ENCODE data around the genes TECPR1 and BRI3.

GRCh38 chr7:98119081-98119867 is 12.6 kb downstream of the LMTK2 start:
- RRBS, result no CpG with 5 or more reads among the region's 11 CpGs

- RRBS, result no CpG with 5 or more reads among the region's 14 CpGs
Measured at GRCh38 chr7:98204557-98205154, 6.6 kb upstream of the BHLHA15 start.

- RRBS, result no CpG with 5 or more reads among the region's 3 CpGs
Measured at GRCh38 chr7:98234772-98235147, 17.3 kb downstream of the TECPR1 start.

DNA sequence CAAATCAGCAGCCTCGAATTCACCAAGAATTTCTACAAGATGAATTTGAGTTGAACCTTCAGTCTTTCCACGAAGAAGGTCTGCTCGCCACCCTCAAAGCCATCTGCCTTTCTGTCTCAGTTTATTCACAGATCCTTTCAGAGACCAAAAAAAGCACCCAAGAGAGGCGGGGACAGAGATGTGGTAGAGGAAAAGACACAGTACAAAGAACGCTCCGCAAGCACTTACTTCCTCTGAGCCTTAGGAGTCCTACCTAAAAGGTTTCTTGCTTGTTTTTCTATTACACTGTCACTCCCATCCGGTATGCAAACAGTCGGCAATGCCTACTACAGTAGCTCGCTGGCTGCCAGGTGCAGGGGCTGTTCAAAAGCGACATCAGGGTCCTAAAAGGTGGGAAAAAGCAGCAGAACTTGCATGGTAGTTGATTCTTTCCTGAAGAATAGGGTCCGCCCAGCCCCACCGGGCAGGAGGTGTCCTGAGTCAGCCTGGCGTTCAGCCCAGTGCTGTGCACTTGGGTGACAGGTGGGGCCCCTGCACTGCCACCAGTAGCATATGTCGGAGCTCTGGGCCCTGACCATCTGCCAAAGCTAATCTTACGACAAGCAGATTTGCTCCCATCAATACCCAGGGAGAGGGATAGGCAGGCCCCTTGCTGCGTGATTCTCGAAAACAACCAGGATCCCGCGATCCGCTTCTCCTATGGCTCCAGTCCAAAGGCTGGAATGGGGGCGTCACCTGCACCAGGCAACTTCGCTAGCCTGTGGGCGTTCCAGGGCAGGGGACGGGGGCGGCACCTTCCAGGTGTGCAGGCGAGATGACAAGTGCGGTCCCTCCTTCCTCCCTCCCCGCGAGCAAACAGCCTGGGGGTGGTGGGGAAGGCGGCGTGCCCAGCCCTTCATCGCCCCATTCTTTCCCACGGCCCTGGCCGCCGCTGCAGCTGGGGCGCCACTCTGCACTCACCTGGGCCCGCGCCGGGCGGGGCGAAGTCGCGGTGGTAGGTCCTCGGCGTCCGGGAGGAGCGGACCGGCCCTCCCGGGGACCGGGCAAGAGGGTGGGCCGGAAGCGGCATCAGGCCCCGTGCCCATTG is at the start of gene TECPR1:
TSS of gene TECPR1 (minus strand) at position 1,067 of the 1,087 bp plus-strand sequence.
- RRBS, result 2% methylated on average over 8 of the region's 53 CpGs

- RRBS, result 1% methylated on average over 43 of the region's 118 CpGs
Measured at GRCh38 chr7:98281100-98282050, at the start of gene BRI3. Gene BRI3, plus strand, starts transcription at chr7:98281686.

GRCh38 chr7:98285153-98285598 is 3.7 kb downstream of the BRI3 start:
- RRBS, result no CpG with 5 or more reads among the region's 12 CpGs

- RRBS, result 67% methylated on average over 6 of the region's 27 CpGs
Measured at GRCh38 chr7:98285622-98286644, 4.4 kb downstream of the BRI3 start.

- RRBS, result no CpG with 5 or more reads among the region's 46 CpGs
Measured at GRCh38 chr7:98292715-98294093, 11.7 kb downstream of the BRI3 start.

DNA sequence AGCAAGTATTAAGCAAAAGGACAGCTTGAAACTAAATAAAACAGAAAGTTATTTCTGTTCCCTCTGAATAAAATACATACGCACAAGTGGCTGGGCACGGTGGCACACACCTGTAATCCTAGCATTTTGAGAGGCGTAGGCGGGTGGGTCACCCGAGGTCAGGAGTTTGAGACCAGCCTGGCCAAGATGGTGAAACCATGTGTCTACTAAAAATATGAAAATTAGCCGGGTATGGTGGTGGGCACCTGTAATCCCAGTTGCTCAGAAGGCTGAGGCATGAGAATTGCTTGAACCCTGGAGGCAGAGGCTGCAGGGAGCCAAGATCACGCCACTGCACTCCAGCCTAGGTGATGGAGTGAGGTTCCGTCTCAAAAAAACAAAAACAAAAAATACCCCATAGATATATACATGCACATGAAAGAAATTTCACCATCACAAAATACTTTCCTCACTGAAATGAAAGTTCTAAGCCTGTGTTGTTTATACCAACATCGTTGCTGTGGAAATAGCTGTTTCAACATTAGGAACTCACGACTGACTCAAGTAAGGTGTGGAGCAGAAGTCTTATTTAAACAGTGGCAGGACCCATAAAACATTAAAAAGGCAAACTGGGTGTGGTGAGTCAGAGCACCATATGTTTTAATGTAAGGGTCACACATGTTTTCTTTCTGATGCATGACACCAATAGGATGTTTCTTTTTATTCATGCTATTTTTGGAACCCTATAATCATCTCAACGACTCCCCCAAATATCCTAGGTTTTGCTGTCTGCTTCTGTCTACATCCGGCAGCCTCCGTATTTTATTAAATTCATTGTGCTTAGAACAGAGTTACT is 48.4 kb downstream of the BAIAP2L1 start:
- RRBS, result no CpG with 5 or more reads among the region's 13 CpGs

DNA sequence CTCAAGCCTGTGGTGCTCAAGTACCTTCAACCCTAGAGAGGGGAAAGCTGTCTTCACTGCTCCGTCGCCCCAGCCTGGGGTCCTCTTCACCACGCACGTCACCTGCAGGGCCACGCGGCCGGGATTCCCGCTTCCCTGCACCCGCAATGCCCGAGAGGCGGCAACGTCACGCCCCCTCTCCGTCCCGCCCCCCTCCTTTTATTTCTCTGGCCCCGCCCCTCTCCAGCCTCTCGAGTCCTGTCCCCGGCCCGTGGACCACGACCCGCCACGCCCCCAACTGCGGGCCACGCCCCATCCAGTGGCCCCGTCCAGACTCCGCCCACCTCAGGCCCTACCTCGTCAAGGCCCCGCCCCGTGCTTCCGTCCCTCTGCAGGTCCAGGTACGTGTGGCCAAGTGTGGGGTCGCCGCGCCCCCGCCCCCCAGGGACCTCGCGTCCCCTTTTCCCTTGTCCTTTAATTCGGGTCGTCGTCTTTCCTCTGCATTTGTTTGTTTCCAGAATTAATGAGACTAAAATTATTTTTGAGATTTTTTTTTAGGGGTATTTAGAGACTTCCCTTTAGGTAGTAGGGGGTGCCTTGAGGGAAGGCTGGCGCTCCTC is 69.7 kb upstream of the BAIAP2L1 start:
- RRBS, result no CpG with 5 or more reads among the region's 41 CpGs

DNA sequence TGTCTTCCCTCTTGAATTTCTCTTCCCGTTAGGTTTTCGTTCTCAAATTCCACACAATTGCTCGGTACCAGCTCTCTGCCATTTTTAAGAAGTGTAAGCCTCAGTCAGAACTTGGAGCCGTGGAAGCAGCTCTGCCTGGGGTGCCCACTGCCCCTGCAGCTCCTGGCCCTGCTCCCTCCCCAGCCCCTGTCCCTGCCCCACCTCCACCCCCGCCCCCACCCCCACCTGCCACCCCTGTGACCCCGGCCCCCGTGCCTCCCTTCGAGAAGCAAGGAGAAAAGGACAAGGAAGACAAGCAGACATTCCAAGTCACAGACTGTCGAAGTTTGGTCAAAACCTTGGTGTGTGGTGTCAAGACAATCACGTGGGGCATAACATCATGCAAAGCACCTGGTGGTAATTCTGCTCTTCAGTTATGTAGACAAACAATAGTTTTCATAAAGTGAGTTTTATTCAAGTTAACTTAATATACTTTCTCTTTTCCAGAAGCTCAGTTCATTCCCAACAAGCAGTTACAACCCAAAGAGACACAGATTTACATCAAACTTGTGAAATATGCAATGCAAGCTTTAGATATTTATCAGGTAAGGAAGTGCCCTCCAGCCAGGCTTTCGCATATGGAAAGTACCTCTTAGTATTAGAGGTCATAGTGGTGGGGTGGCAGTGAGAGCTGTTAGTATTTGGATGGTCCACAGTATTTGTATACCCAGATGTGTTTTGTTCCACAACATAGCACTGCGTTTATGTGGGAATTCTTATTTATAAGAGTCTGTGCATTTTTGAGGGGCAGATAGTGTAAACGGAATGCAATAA is 31.9 kb downstream of the TRRAP start:
- RRBS, result no CpG with 5 or more reads among the region's 13 CpGs

DNA sequence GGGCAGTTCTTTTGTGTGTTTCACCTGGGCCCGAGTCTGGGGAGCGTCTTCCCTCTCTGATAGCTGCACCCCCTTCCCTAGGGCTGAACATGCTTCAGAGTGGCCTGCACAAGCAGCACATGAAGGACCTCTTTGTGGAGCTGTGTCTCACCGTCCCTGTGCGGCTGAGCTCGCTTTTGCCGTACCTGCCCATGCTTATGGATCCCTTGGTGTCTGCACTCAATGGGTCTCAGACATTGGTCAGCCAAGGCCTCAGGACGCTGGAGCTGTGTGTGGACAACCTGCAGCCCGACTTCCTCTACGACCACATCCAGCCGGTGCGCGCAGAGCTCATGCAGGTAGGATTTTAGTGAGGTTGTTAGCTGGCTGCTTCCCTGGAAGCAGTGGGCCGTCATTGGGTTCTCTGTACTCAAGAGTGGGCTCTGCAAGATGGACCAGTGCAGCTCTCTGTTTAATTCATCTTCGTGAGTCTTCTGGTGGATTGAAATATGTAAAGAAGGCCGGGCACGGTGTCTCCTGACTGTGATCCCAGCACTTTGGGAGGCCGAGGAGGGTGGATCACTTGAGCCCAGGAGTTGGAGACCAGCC is 39.1 kb downstream of the TRRAP start:
- RRBS, result no CpG with 5 or more reads among the region's 17 CpGs

DNA sequence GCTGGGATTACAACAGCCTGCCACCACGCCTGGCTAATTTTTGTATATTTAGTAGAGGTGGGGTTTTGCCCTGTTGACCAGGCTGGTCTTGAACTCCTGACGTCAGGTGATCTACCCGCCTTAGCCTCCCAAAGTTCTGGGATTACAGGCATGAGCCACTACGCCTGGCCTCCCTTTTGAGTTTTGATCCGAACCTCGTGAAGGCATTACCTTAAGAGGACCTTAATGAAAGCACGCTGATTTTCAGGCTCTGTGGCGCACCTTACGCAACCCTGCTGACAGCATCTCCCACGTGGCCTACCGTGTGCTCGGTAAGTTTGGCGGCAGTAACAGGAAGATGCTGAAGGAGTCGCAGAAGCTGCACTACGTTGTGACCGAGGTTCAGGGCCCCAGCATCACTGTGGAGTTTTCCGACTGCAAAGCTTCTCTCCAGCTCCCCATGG is 43.2 kb downstream of the TRRAP start:
- RRBS, result no CpG with 5 or more reads among the region's 17 CpGs

- RRBS, result 95% methylated on average over 6 of the region's 26 CpGs
Measured at GRCh38 chr7:99032718-99033657, 110.9 kb downstream of the SMURF1 start.

GRCh38 chr7:99036773-99037576 is 106.9 kb downstream of the SMURF1 start:
- RRBS, result no CpG with 5 or more reads among the region's 19 CpGs

DNA sequence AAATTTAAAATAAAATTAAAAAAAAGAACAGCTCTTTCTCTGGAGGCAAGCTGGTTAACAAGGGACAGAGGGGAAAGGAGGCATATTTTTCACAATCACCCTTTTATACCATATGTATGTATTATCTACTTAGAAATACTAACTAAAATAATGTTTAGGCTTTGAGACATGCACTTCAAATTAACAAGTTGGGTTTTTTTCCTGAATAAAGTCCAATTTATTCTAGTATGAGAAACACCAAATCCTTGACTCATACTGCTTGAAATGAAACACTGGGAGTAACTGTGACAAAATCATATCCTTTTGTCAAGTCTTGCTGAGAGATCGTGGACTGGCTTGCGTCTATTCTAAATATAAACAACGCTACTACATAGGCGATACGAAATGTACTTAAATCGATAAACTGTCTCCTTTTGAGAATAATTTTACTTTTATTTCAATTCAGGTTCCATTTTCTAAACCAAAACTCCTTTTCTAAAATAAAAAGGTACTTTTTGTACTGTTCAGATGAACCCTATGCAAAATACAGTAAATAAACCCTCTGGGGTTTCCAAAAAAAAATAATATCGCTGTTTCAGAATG is 16.3 kb downstream of the SMURF1 start:
- RRBS, result no CpG with 5 or more reads among the region's 7 CpGs

GRCh38 chr7:99133333-99134100 is 10.4 kb downstream of the SMURF1 start:
- RRBS, result no CpG with 5 or more reads among the region's 7 CpGs

DNA sequence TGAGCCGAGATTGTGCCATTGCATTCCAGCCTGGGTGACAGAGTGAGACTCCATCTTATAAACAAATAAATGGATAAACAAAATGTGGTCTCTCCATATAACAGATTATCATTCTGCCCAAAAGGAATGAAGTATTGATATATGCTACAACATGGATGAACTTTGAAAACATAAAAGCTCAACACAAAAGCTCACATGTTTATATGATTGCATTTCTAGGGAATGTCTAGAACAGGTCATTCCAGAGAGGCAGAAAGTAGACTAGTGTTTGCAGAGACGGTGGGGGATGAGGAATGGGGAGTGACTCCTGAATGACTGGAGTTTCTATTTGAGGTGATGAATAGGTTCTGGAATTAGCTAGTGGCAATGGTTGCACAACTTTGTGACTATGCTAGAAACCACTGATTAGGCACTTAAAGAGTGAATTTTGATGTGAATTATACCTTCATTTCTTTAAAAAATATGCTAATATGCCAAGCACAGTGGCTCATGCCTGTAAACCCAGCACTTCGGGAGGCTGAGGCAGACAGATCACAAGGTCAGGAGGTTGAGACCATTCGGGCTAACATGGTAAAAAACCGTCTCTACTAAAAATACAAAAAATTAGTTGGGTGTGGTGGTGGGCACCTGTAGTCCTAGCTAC is 6.9 kb downstream of the KPNA7 start:
- RRBS, result no CpG with 5 or more reads among the region's 5 CpGs

- RRBS, result no CpG with 5 or more reads among the region's 25 CpGs
Measured at GRCh38 chr7:99390542-99391220, 16.2 kb downstream of the ARPC1B start.

DNA sequence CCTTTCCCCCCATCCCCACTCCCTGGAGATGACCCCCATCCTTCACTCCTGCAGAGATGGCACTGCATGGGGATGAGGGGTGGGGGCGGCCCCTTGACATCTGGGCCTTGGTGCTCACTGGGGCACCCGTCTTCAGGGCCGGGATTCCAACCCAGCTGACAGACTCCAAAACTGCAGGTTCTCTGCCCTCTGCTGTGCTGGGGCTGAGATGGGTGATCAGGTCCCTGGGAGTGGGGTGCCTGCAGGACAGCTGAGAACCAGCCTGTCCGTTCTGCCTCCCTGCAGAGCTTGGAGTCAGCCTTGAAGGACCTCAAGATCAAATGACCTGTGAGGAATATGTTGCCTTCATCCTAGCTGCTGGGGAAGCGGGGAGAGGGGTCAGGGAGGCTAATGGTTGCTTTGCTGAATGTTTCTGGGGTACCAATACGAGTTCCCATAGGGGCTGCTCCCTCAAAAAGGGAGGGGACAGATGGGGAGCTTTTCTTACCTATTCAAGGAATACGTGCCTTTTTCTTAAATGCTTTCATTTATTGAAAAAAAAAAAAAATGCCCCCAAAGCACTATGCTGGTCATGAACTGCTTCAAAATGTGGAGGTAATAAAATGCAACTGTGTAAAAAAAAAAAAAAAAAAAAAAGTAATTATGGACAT is 14.1 kb downstream of the PDAP1 start:
- RRBS, result no CpG with 5 or more reads among the region's 7 CpGs